Occipital lobe (tissue), 2 donors: ENCODE results near the genes PPP4R1 and TXNDC2.

DNA sequence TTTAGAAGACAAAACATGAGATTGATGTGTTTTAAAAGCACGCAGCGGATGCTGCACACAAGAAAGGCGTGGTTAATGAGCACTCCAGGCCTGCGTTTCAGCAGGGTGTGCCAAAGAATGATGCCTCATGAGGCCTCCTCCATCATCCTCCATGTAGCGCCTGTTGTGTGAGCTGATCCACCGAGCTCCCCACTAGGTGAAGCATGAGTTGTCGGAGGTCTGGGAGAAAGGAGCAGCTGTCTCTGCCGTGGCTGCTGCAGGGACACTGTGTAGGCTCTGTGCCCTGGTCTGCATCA is 60.7 kb downstream of the MTCL1 start:
- RAMPAGE, long total RNA: no peak

- RAMPAGE, long total RNA: no peak
Observed at GRCh38 chr18:9073398-9074265, 28.9 kb upstream of the NDUFV2 start.

GRCh38 chr18:9101625-9102259 is 757 bp upstream of the NDUFV2 start:
- RAMPAGE, long total RNA: no peak

DNA sequence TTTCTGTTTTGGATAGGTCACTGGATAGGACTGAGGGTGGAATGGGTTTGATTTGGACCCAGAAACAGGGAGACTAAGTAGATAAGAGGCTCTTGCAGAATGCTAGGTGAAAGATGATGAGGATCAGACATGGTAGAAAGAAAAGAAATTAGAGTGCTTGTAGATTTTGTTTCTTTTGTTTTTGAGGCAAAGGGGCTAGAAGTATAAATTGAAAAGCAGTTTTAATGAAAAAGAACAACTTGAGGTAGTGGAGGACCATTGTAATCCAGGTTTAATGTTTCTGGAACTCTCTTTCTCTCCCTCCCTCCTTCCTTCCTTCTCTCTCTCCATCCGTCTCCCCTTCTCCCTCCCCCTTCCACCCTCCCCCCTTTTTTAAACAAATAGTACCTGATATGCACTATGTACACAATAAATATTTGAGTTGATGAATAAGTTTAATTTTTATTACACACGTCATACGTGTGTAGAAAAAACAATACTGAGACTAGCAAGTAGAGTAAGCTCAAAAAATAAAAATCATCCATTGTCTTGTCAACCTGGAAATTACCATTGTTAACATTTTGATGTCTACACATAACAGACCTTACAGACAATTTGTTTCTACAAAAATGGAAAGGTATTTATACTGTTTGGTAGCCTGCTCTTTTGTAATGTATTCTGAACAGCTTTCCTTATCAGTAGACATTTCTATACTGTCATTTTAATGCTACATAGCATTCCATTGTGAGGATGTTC is 2.0 kb downstream of the NDUFV2 start:
- RAMPAGE, long total RNA: no peak

DNA sequence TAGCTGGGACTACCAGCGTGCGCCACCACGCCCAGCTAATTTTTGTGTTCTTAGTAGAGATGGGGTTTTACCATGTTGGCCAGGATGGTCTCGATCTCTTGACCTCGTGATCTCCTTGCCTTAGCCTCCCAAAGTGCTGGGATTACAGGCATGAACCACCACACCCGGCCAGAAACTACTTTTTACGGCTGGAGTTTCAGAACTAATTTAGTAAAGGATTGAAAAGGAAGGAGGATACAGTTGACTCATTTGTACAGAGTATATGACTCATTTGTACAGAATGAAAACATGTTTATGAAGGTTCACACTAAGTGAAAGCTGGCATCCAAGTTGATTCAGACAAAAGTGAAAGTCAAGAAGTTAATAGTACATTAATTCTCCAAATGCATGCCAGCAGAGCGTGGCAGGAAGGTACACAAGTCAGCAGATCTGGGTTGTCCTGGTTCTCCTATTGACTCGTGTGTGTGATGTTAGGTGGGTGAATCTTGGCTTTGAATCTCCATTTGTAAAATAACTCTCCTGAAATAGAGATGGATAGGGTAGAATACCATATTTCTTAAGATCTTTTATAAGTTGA is 14.8 kb downstream of the NDUFV2 start:
- RAMPAGE, long total RNA: no peak

GRCh38 chr18:9184677-9185439 is 48.3 kb downstream of the ANKRD12 start:
- RAMPAGE, long total RNA: no peak

DNA sequence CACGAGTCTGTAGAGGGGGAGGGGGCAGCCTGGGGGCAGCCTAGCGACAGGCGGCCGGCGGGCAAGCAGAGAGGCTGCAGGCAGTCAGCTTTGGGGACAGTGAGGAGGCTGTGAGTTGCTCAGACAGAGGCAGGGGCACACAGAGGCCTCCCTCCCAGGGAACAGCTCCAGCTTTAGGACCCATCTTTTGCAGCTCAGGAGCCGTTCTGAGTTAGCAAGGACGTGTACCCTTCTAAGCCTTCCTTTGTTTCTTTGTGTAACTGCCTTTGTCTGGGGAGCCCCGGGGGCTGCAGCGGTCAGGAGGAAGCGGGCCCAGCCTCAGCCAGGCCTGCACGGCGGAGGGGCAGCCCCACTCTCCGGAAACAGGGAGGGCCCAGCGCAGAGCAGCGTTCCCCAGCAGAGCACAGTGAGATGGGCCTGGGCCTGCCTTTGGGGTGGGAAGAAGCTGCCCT is 41.1 kb upstream of the RALBP1 start:
- RAMPAGE, long total RNA: no peak

DNA sequence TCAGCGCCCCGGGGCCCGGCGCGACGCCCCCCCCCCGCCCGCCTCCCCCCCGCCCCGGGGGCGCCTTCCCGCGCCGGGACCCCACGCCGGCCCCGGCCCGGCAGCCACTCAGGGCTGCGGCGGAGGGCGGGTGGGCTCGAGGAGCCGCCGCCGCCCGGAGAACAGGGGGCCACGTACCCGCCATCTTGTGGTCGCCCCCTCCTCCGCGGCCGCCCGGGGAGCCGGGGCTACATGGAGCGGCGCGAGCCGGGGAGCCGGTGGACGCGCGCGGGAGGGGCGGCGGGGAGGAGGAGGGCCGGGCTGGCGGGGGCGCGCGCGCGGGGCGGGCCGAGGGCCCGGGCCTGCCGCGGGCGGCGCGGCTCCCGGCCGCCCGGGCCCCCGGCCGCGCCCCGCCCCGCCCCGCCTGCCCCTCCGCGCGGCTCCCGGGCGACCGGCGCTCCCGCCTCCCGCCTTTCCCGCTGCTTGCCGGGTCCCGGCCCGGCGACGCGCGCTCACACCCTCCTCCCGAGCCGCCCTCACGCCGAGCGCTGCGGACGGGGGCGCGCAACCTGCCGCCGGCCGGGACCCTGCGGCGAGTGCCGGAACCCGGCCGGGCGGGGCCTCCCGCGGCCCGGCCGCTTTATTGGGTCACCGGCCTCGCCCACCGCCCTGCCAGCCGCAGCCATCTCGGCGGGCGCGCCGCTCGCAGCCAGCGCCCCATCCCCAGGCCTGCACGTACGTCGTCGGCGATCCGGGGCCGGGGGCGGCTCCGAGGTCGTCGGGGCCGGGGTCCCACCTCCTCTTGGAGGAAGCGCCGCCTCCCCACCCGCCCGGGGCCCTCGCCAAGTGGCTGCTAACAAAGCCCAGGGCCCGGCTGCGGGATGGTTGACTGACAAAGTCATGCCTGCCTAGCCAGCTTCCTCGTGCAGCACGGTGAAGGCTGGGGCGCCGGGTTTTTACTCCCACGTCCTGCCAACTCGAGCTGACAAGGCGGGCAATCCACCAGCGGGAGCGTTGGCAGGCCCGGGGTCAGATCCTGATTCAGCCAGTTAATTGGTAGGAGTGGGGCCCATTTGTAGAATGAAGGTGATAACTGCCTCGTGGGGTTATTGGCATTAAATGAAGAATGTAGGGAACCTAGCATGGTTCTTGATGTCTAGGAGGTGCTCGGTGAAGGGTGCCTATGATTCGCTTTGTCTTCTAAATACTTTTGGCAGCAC is at the start of gene PPP4R1:
Gene PPP4R1, minus strand, starts transcription at position 259 of the 1,199 bp plus-strand sequence.
- RAMPAGE, long total RNA: no peak

- RAMPAGE, long total RNA: no peak
Observed at GRCh38 chr18:9712060-9713125, 4.3 kb downstream of the RAB31 start.

DNA sequence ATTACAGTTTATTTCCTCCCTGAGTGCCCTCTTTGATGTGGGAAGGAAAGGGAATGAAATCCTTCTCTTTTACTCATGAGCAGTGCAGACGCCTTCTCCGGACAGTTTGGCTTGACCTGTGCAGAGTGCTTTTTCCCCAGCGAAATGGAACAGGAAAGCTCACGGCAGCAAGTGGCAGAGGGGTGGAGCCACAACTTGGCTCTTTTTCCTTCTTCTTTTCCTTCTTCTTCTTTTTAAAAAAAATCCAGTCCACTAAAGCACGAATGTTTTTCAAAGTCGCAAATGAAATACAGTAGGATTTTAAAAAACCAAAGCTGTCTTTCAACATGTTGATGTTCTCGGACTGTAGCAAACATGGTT is 34.5 kb downstream of the RAB31 start:
- RAMPAGE, long total RNA: no peak

GRCh38 chr18:9743029-9743215 is 34.8 kb downstream of the RAB31 start:
- RAMPAGE, long total RNA: no peak

GRCh38 chr18:9744473-9745005 is 36.4 kb downstream of the RAB31 start:
- RAMPAGE, long total RNA: no peak

DNA sequence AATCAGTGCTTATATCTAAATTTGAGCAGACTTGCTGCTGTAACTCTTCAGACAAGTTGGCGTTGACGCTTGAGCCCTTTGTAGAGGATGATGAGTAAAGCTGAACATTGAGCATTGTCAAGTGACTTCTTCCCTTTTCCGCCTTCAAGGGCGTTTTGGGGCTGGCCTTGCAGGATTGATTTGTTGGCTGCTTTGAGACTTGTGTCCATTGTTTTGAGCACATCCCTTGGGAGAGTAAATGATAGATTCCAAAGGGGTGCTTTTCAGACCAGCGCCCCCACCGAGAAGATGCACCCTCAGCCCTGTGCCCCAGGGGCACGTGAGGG is 63.8 kb downstream of the RAB31 start:
- RAMPAGE, long total RNA: no peak

- RAMPAGE, long total RNA: no peak
Observed at GRCh38 chr18:9835038-9836354, 50.3 kb upstream of the TXNDC2 start.

- RAMPAGE, long total RNA: no peak
Observed at GRCh38 chr18:9854820-9856239, 30.4 kb upstream of the TXNDC2 start.

GRCh38 chr18:9876808-9877791 is 8.7 kb upstream of the TXNDC2 start:
- RAMPAGE, long total RNA: no peak

DNA sequence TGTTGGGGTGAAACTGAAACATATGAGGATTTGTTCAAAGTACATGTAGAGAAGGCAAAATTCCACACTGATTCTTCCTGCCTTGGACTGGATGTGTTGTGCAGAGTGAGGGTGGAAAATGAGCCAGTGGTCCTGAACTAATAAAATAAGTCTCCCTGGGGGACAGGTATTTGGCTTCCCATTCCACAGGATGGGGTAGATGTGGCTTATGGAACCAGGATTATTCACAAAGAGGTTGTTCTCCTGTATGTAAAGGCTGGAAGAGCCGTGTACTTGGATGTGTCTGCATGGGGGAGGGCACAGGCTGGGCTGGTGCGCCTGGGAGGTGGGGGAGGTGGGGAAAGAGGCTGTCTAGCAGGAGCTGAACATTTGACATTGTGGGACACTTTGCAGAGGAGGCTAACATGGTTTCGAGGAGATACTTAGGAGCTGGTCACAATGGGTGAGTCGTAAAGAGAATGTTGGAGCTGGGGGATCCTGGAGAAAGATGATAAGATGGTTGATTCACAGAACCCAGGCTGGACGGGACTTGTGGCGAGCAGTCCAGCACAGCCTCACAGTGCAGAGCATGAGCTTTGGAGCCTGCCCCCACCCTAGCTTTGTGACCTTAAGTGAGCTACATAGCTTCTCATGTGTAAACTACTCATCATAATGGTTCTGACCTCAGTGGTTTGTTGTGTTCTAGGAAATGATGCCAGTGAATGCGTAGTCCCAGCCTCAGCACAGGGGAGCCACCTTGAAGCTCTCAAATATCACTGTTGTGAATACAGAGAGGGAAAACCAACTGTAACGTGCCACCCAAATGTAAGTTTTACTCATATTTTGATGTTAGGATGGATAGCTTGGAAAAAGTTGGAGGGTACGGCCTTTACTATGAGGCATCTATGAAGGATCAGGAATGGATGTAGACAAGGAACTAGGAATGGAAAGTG is at the start of gene TXNDC2:
Gene TXNDC2, plus strand, starts transcription at position 697 of the 932 bp plus-strand sequence.
- RAMPAGE, long total RNA: no peak

DNA sequence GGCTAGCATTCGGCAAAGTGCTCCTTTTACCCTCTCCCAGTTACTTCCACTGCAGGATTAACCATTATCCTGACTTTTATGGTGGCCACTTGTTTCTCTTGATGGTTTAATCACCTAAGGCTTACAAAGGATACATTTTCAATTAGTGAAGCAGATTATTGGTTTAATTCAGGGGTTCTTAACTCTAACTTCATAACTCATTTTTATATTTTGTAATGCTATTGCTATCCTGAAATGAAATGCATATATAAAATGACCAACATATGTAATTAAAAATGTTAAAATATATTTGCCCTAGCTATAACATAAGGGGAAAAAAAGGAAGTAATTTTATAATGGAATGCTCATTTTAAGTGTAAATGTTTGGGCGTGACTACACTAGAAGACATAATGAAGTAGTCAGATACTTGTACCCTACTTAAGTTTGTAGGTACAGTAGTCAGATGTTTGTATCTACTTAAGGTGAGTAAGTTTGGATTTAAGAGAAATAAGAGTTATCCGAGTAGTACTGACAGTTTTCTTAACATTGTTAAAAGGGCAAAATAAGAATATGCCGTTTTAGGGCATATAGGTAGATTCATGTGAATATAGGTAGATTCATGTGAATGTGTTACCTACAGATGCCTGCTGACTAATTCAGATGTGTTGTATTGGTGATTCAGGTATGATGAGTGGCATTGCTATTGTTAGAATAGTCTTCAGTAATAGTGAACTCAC is 14.7 kb downstream of the VAPA start:
- RAMPAGE, long total RNA: no peak

DNA sequence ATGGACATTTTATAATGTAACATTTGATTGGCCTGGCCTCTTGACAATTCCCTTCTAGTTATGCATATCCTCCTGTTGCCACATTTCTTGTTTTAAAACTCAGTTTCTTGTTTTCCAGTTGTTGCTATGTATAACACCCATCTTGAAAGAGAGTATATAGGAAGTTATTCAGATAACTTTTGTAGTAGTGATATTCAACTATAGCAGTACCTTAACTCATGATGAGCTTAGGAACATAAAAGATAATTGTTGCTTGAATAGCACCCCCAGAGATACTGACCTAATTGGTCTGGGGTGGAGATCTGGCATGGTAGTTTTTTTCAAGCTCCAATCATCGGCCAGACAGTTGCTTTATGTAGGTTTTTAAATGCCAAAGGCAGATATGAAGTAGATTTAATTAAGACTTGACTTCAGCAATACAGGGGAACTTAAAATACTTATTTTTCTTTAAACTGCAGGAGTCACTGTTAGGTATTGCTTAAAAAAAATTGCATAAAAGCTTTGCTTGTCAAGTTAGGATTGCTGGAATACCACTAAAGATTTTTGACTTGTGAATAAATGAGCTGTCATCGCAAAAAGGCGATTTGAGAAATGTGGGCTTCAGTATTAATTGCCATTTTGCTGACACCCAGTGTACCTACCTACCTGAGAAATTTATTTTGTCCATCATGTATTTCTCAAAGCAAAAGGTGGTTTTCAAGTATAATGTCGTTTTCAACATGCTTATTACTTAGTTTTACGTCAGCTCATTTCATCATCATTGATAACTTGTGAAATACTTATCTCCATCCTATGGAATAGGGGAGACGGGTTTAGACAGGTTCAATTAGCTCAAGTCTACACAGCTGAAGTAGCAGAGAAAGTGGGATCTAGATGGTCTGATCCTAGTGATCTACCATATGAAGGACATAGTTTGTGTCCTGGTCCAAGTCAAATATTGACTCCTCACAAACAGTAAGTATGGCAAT is 44.8 kb downstream of the VAPA start:
- RAMPAGE, long total RNA: no peak

- RAMPAGE, long total RNA: no peak
Observed at GRCh38 chr18:10113727-10114171, 199.9 kb downstream of the VAPA start.